Hematopoietic multipotent progenitor cell (in vitro differentiated cells): Measurements from ENCODE around the genes PCDHA1, PCDHB9, PCDHB15, SLC25A2, PCDHGA4, PCDHGB4 and PCDHGC5.

- CAGE, long polyA plus RNA = no peak
These were observed 3.1 kb downstream of the SLC4A9 start for GRCh38 chr5:140363006-140363522.

DNA sequence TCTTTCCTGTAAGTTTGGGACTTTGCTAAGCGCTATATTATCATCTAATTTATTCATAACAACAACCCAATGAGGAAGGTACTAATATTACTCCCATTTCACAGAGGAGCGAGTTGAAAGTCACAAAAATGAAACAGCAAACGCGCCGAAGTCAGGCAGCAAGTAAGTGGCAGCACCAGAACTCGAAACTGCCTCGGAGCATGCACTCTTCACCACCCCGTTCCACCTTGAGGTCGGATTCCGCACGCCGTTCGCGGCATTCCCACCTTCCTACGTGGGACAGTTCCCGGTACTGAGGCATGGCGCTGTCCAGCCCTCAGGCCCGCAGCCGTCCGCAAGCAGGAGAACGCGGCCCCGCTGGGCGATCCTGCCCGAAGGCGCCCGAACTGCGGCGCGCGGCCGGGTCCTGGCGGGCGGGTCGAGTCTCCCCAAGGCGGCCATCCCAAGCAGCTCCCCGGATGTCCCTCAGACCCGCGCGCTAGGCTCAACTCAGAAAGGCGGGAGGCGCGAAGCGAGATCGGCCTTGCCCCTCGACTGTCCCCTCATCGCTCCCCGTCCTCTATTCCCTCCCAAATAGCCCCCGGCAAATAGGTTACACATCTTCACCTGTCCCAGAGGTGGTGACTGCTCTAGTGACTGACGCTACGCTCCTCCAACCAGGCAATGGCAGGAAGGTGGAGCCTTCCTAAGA, 983 bp upstream of the ANKHD1 start:
- CAGE, long polyA plus RNA = no peak

DNA sequence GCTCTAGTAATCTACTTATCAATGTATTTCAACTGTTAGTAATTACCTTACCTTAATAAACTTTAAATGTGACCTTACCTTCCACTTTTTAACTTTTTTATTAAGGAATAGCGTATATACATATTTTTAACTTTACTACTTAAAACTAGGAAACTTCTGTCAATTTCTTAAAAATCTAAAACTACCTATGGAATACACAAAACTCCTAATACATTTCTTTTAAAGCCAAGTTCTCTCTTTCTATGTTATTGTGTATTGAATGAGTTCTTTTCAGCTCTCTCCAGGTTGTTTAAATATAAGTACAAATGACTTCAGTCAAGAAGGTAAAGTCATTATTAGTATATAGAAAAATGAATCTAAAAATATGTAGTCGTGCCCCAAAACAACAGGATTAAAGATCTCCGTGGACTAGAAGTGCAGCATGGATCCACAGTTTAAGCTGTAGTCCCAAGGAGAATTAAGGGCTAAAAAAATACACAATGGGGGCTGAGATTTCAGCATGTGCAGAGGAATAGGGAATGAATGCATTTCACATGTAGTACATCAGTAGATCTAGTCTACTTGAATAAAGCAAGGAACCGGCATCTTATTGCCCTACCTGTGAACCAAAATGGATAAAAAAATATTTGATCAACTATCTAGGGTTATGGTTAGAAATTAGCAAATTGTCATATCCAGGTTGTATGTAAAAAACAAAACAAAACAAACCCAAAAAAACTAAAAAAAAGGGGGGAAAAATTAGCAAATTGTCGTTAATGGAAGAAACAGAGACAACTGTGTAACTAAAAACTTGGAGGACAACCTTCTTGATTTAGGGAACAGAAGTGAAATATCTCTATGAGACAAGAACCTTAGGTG, 72.4 kb upstream of the EIF4EBP3 start:
- CAGE, long polyA plus RNA = no peak

DNA sequence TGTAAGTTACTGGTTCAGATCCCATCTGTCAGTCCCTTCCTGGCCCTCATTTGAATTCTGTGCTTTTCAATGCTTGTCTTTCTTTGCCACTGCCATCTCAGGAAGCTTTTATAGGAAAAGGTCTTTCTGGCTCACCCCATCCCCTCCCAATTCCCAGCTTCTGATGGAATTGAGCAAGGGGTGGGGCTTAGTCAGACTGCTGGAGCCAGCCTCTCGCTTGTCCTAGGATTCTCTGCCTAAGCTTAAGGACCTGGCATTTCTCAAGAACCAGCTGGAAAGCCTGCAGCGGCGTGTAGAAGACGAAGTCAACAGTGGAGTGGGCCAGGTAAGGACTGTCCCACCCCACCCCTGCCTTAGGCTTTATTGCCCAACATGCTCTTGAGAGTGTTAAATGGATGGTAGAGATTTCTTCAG, 1.0 kb downstream of the SLC35A4 start:
- CAGE, long polyA plus RNA = no peak

DNA sequence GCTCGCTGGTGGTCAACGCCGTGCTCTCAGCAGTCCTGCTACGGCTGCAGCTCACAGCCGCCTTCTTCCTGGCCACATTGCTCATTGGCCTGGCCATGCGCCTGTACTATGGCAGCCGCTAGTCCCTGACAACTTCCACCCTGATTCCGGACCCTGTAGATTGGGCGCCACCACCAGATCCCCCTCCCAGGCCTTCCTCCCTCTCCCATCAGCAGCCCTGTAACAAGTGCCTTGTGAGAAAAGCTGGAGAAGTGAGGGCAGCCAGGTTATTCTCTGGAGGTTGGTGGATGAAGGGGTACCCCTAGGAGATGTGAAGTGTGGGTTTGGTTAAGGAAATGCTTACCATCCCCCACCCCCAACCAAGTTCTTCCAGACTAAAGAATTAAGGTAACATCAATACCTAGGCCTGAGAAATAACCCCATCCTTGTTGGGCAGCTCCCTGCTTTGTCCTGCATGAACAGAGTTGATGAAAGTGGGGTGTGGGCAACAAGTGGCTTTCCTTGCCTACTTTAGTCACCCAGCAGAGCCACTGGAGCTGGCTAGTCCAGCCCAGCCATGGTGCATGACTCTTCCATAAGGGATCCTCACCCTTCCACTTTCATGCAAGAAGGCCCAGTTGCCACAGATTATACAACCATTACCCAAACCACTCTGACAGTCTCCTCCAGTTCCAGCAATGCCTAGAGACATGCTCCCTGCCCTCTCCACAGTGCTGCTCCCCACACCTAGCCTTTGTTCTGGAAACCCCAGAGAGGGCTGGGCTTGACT, 3.6 kb downstream of the SLC35A4 start:
- CAGE, long polyA plus RNA = no peak

DNA sequence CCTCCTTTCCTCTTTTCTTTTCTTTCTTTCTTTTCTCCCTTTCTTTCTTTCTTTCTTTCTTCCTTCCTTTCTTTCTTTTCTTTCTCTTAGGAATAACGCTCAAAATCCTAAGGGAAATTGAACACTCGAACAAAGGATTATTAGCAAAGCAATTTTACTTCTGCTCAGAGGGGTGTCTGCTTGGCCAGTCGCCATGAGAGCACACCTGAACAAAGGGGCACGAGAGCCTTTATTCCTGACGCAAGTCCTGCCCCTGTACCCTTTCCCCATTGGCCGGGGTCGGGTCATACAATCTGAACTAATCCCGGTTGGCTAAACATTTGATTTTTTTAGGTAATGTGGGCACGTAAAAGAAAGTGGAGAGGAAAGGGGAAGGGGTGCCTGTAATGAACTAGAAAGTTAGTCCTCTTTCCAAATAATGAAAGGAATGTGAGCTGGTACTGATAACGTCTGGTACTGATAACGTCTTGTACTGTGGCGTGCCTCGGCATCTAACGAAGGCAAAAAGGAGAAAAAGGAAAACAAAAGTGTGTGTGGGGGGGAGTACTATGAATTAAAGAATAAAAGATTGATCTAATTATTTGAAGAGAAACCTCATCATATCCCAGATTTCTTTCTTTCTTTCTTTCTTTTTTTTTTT, 1.2 kb upstream of the TMCO6 start:
- CAGE, long polyA plus RNA = no peak

GRCh38 chr5:140642467-140643323, 3.4 kb downstream of the TMCO6 start:
- CAGE, long polyA plus RNA = no peak

GRCh38 chr5:140785943-140786415, at the start of gene PCDHA1:
Gene PCDHA1 (plus strand): TSS chr5:140786140.
- CAGE, long polyA plus RNA = no peak

GRCh38 chr5:140842947-140843287, 1.9 kb downstream of the PCDHA8 start:
- CAGE, long polyA plus RNA = no peak

DNA sequence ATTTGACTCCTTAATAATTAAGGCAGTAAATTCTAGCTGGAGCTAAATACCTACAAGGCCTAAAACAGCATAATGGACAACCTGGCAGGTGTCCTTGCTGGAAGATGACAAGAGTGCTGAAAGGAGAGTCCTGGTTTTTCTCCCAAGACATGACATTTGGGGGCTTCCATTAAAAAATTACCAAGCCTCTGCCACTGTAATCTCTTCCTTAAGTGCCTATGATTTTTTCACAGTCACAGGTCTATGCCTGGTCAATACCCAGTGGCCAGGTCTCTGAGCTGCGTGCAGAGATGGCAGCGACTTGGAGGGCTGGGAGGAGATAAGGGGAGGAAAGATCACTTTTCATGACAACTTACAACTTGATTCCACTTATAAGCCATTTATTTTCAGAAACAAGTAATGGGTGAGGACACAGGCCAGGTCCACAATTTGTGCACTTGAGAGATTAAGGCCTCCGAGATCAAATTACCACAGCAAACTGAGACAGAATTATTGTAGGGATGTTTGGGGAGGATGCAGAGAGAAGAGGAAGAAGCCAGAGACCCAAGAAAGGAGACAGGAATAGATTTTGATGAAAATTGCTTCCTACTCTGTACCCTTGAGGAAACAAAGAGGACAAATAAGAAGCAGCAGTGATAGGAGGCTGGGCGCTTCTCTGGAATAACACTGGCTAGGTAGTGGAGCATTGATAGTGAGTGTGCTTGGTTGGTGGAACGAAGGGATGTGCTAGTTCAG, 1.9 kb upstream of the PCDHAC2 start:
- CAGE, long polyA plus RNA = no peak

GRCh38 chr5:140966891-140967294, 617 bp downstream of the PCDHAC2 start:
- CAGE, long polyA plus RNA = no peak

- CAGE, long polyA plus RNA = no peak
These were observed 10.7 kb downstream of the PCDHAC2 start for GRCh38 chr5:140976903-140977485.

GRCh38 chr5:141186486-141187575, at the start of gene PCDHB9:
Gene PCDHB9 (plus strand): TSS chr5:141187161.
- CAGE, long polyA plus RNA = no peak

DNA sequence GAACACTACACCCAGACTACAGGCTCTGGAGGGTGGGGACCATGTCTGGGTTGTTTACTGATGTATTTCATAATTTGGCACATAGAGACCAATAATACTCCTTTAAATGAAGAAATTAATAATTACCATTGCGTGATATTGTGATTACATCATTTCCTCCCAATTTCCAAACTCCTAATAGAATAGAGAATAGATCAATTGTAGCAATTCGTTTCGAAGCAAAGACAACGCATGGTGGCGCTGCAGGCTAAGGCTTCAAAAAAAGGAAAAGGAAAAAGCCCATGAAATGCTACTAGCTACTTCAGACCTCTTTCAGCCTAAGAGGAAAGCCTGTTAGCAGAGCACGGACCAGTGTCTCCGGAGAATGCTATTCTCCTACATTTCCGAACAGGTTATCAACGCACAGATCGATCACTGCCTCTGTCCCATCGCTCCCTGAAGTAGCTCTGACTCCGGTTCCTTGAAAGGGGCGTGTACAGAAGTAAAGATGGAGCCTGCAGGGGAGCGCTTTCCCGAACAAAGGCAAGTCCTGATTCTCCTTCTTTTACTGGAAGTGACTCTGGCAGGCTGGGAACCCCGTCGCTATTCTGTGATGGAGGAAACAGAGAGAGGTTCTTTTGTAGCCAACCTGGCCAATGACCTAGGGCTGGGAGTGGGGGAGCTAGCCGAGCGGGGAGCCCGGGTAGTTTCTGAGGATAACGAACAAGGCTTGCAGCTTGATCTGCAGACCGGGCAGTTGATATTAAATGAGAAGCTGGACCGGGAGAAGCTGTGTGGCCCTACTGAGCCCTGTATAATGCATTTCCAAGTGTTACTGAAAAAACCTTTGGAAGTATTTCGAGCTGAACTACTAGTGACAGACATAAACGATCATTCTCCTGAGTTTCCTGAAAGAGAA, at the start of gene PCDHB15:
TSS of gene PCDHB15 (plus strand) at position 304 of the 898 bp plus-strand sequence.
- CAGE, long polyA plus RNA = no peak

GRCh38 chr5:141303851-141304196, at the start of gene SLC25A2:
Gene SLC25A2 (minus strand): TSS chr5:141304049.
- CAGE, long polyA plus RNA = no peak

DNA sequence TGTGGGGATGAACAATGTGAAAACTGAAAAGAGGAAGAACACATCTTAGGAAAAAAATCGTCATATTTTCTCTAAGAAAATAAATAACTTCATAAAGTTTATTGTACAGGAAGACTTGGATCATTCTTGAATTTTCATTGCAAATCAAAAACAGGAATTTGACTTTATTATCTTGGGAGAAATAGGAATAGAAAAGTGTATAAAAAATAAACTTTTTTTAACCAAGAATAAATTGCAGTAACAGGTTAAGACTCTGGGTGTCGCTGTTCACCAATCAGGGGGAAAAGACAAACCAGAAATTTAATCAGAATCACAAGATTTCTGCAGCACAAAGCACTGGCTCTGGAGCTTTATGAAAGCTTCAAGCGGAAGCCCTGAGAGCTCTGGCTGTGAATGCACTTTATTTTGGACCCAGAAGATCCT, at the start of gene PCDHGA4:
TSS of gene PCDHGA4 (plus strand) at position 307 of the 423 bp plus-strand sequence.
- CAGE, long polyA plus RNA = no peak

GRCh38 chr5:141387554-141387975, at the start of gene PCDHGB4:
Gene PCDHGB4 (plus strand): TSS chr5:141387698.
- CAGE, long polyA plus RNA = no peak

- CAGE, long polyA plus RNA = no peak
These were observed at the start of gene PCDHGC5 for GRCh38 chr5:141488792-141489752. Gene PCDHGC5 (plus strand): TSS chr5:141489081.

- CAGE, long polyA plus RNA = no peak
These were observed 39.5 kb downstream of the PCDHGC5 start for GRCh38 chr5:141528106-141529078.

DNA sequence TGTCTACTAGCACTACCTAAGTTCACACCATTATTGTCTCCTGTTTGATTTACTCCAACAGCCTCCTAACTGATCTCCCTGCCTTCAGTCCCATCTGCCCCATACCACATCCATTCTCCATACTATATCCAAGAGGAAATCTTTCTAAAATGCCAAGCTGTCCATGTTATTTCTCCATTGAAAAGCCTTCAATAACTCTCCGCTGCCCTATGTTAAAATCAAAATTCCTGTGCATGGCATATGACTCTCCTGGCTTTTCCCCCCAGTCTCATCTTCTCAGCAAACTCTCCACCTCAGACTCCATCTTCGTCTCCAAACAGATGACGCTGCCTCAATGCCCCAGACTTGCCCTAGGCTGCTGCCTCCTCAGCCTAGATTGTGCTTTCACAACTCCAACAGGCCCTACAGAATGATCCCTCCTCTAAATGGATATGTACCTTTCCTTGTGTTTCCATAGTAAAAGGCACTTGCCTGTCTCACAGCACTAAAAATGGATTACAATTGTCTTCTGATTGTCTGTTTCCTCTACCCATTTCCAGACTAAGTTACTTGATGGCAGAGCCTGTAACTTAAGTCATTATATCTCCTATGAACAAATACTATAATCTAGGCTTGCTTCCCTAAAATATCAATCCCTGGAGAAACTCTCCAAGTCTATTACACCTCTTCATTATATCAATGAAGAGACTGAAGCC, 27.8 kb downstream of the DIAPH1 start:
- CAGE, long polyA plus RNA = no peak